Mesothelial cell of epicardium (in vitro differentiated cells): ENCODE results near the gene FTH1.

DNA sequence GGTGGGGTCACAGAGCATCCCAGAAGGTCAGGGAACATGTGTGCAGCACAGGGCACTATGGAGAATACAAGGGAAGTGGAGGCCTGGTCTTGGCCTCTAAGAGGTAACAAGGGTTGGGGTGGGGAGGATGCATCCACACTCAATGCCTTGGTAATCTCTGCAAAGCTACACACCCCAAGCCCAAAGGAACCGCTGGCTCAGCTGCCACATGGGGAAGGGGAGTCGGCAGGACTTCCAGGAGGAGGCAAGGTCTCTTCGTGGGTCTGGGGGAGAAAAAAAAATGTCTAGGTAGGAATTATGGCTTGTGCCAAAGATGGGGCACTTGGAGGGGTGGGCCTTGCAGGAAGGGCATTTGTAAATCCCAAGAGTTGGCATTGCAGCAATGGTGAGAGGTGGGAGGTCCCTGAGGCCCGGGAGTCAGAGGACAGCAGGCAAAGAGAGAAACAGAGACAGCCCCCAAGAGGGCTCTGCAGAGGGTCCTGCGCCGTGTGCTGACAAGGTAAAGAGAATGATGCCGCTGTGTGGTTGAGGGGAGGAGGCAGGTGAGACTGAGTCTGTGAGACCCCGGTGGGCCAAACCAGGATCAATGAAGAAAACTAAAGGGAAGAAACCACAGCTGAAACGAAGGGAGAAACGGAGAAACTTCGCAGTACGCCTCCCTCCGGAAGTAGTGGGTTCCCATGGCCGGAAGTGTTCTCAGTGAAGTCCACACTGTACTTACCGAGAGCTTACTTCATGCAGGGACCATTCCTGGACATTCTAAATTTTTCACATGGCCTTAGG, 17.5 kb downstream of the CD5 start:
- PRO-cap = no peak

DNA sequence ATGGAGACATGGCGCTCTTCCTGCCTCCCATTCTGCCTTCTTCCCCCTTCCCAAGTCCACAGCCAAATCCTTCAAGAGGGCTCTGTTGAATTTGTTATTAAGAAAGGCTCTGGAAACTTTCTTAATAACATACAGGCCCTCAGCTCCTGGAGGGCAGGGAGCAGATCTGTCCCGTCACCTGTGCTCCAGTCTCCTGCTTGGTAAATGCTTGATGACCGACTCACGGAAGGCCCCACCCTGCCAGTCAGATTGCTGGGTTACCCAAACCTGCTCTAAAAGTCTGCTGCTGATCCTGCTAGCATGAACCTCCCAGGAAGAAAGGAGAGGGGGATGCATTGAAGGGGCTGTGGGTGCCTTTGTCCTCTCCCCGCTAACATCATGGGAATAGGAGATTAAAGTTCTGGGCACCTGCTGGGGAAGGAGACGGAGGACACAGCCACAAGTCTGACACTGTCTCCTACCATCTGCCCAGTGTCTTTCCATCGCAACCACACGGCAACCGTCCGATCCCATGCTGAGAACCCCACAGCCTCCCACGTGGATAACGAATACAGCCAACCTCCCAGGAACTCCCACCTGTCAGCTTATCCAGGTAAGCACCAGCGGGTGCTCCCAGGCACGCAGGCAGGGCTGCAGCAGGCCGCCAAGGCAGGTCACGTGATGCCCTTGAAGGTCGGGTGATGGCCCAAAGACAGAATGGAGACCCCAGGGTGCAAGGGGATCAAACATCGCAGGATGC, 22.4 kb downstream of the CD5 start:
- PRO-cap = no peak

DNA sequence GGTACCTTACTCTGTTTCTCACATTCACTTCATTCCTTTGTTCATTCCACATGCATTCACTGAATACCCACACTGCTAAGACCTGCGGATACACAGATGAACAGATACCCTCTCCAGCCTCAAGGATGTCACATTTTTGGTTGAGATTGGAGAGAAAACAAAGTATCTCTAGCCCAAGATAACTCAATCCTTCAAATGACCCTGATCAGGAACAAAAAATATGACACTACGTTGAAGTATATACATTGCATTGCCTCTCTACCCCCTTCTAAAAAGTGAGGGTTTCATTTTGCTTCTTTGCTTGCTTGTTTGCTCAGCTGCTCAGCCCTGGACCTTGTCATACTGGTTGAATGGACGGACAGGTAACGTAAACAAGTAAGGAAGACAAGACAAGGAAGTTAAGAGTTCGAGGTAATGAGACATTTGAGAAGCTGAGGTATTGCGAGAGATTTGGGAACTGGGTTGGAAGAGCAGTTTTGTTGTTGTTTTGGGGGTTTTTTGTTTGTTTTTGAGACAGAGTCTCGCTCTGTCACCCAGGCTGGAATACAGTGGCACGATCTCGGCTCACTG, 3.7 kb upstream of the VPS37C start:
- PRO-cap = no peak

GRCh38 chr11:61356503-61357076, 5.1 kb downstream of the CYB561A3 start:
- PRO-cap = no peak

DNA sequence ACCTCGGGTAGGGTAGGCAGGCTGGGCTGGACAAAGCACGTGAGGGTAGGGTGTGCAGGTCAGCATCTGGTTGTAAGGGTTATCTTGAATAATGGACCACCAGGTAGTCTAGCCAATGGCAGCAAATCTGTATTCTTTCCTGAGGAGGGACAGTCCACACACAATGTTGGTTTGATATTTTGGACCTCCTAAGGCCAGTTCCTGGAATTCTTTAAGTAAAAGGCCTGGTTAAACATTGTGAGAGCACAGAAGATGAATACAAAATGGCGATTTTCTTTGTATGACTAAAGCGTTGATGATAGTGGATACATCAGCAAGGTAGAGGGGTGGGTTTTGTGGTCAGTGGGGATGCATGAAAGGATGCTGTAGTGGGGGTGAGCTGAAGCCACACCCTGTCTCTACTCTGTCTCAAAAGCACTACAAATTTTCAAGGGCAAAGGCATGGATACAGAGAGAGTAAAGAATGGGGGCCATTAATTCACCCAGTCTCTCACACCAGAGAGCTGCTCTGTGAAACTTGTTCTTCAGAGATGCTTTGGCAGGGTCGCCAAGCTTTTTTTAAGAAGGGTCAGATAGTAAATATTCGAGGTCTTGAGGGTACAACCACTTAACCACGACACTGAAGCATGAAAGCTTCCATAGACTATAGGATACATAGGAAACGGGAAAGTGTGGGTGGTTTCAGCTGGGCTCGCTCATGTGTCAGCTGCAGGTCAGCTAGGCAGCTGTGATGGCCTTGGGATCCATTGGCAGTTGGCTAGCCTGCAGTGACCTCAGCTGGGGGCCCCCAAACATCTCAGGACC, 8.2 kb downstream of the TMEM138 start:
- PRO-cap = no peak

- PRO-cap = no peak
These were observed 5.0 kb downstream of the LRRC10B start for GRCh38 chr11:61513231-61514272.

DNA sequence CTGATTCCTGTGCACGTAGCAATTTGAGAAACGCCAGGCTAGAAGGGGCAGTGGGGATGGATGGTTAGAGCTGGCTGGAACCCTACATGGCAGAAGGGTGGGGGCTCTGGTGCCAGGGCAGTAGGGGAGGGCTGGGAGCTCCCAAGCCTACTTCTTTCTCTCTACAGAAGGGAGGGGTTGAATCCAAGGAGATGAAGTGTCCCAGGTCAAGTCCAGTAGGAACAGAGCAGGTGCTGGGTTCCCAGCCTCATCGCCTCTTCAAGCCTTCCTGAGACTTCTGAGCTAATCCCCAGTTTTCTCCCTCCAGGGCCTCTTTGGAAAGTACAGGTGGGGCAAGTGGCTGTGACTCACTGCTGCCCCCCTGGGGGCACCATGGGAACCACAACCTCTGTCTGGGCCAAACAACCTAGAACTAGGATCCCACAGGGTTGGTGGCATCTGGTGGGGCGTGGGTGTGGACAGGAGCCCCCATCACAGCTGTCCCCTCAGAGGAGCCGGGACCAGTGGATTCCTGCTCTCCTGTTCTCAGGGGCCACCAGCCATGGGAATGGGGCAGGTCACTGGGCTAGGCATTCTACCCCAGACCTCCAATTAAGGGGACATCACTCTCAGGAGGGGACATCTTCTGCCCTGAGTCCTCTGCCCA, 23.6 kb downstream of the LRRC10B start:
- PRO-cap = no peak

GRCh38 chr11:61535301-61535886, 26.8 kb downstream of the LRRC10B start:
- PRO-cap = no peak

DNA sequence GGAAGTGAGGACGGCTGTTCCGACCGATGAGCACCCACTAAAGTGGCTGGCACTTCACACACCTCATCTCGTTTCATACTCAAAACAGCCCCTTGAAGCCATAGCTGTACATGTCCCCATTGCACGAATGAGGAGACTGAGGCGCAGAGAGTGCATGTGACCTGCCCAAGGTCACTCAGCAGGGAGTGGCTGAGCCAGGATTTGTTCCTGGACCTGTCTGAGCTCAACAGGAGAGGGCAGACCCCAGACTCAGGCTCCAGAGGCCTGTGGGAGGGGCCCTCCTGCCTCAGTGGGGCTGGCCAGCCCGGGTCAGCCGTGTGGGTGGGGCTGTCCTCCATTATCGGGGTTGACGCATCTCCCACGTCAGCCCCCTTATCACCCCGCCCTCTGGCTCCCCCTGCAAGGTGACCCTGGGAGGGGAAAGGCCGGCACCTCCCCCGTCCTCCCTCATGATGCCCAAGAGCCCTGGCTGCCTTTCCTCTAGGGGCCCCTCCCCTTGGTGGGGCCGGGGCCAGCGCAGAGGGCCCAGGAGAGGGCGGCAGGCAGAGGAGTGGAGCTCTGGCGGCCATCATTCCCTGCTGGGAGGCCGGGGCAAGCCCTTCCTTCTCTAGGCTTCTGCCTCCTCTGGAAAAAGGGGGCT, 12.0 kb downstream of the MYRF start:
- PRO-cap = no peak

GRCh38 chr11:61769741-61769958, 17.2 kb downstream of the MYRF start:
- PRO-cap = no peak

GRCh38 chr11:61788973-61789423, 3.4 kb downstream of the TMEM258 start:
- PRO-cap = no peak

- PRO-cap = no peak
These were observed 21.6 kb downstream of the FADS3 start for GRCh38 chr11:61869491-61870334.

DNA sequence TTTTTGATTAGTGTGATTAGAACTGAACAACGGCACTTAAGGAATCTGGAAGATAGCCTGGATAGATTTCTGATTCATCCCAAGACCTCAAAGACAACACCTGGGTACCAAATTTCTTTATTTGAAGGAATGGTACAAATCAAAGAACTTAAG, 3.1 kb downstream of the FTH1 start:
- PRO-cap = no peak

- PRO-cap = no peak
These were observed 2.5 kb downstream of the FTH1 start for GRCh38 chr11:61964617-61965701.

DNA sequence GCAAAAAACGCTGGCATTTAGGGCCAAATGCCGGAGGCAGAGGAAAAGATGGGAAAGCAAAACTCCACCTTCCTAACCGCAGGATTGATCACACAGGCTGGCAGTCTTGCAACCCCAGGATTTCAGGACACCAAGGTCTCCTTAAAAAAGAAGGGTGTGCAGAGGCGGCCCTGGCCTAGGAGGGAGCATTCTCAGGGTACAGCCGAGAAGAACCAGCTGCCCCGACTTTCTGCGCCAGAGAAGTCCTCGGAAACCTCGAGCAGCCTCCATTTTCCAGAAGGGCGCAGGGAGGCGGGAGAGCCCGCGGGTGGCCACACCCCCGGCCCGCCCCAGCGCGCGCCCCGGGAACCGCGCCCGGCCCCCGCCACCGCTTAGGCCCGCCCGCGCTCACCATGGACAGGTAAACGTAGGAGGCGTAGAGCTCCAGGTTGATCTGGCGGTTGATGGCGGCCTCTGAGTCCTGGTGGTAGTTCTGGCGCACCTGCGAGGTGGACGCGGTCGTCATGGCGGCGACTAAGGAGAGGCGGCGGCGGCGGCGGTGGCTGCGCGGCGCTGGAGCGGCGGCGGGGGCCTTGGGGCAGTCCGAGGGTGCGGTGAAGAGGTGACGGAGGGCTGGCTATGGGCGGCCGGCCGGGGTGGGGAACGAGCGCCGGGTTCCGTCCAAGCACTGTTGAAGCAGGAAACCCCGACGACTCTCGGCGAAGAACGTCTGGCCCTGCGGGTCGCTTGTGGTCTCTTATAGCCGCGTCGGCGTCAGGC, at the start of gene FTH1:
Gene FTH1, minus strand, starts transcription at position 714 of the 759 bp plus-strand sequence.
- PRO-cap = bidirectional peak, plus-strand start outside the sequence, minus-strand start at position 711 of the sequence

- PRO-cap = no peak
These were observed 6.1 kb upstream of the FTH1 start for GRCh38 chr11:61973302-61974139.

DNA sequence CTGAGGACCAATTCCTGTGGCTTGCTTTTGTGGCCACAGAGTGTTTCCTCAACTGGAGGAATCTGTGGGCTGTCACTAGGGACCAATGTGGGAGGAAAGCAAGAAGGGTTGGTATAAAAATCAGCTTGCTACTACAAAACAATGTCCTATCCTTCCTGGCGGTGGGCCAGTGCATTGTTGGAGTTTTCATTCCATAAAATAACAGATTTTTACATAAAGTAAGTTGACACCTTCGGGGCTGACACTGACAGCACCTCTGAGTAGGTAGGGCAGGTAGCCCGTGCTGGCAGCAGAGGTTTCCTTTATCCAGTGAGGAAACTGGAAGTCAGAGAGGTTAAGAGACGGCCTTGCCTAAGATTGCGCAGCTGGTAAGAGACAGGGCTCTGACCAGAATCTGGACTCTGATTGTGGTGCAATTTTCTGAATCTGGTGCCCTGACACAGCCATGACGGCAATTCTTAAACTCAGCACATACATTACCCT, 8.6 kb upstream of the FTH1 start:
- PRO-cap = no peak

- PRO-cap = no peak
These were observed 18.4 kb upstream of the FTH1 start for GRCh38 chr11:61985672-61986418.

- PRO-cap = no peak
These were observed 2.2 kb downstream of the INCENP start for GRCh38 chr11:62125884-62126464.

GRCh38 chr11:62153713-62154186, 29.9 kb downstream of the INCENP start:
- PRO-cap = no peak